Vein endothelial cell (primary cell): ENCODE measurements around the genes PKN2, GTF2B and GBP4.

- CAGE, long polyA plus RNA, result no peak
Measured at GRCh38 chr1:87334535-87335001, 5.9 kb downstream of the LMO4 start.

GRCh38 chr1:87344849-87345750 is 16.4 kb downstream of the LMO4 start:
- CAGE, long polyA plus RNA, result no peak

- CAGE, long polyA plus RNA, result no peak
Measured at GRCh38 chr1:87392657-87393135, 64.0 kb downstream of the LMO4 start.

- CAGE, long polyA plus RNA, result no peak
Measured at GRCh38 chr1:88661205-88661476, 22.9 kb upstream of the PKN2 start.

- CAGE, long polyA plus RNA, result no peak
Measured at GRCh38 chr1:88683926-88684842, at the start of gene PKN2. PKN2 (plus strand) TSS chr1:88684273.

GRCh38 chr1:88891087-88892317 is at the start of gene GTF2B:
GTF2B (minus strand) TSS chr1:88891567.
- CAGE, long polyA plus RNA, result no peak

GRCh38 chr1:89129832-89130399 is 4.0 kb upstream of the GBP2 start:
- CAGE, long polyA plus RNA, result no peak

DNA sequence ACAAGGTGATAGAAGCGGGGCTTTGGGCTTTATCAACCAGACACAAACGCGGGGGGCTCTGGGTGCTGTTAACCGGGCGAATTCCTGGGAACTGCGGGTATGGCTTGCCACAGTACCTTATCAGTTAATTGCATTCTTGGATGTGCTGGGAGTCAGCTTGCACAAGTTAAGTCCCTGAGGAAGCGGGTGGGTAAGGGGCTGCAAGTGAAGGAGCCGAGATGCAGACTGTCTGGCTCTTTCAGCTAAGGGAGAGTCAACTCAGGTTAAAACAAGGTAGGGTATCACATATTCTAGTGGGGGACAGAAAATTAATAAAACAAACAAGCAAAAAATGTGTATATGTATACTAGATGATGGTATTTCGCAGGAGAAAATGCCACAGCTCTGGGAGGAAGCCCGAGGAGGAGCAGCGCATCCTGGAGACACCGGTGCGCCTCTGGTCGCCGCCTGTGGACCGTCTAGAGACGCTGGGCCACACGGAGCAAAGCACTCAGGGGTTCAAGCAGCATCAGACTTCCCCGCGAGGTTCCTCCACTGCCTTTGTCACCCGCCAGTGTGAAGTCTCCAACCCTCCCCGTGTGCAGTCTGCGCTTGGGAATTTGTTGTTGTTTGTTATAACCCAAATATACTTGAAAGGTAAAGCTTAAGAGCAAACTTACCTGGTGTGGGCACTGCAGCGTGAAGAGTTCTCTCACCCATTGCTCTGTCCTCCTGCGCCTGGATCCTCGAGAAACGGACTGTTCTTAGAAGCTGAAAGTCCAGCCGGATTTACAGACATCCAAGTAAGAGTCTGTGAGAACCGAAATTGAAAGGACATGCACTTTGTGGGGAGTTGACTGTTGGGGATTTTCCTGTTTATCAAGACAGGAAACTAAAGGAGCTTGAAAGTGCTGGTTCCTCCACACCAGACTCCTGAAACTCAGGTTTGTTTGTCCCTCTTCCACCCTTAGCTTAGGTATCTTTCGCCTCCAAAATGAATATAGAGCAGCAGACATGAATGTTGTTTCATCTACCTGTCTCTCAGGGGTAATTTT is at the start of gene GBP4:
Gene GBP4, minus strand, starts transcription at position 807 of the 1,034 bp plus-strand sequence.
- CAGE, long polyA plus RNA, result no peak

- CAGE, long polyA plus RNA, result no peak
Measured at GRCh38 chr1:89516036-89516547, 8.5 kb upstream of the LRRC8B start.

DNA sequence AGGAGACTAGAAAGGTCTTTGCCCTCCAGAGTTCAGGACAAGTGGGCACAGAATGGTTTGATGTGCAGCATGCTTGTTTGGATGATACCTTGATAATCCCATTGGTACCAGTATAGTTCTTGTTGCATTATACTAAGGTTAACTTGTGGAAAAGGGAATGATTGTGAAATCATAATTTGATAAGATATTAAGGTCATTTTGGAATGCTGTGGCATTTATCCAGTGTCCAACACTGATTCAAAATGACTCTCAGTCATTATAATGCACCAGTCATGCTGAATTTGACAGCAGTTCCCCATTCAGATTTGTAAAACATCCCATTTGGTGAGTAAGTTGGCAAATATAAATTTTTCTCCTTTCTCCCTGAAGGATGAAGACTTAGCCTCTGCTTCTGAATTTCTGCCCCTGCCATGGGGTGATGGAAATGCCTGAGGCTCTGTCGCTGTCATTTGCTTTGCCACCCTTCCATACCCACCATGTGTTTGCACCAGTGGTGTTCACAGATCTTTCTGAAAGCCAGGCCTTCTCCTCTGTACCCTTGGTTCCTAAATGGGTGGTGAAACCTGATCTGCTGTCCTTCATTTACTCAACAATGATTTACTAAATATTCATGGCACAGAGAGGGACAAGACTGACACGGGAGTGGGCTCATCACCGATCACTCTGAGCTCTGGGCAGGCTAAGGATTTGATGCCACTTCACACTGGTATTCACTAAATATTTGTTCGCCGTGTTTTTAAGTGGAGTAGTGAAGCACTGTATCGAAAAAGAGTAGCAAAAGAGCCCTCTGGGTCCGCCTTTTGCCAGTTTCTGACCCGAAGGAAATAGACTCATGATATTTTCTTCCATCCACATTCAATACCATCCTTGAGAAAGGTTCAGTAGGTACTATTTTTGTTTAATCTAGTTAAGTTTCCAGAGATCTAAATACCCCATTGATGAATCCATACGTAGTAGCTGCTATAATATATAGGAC is 40.8 kb downstream of the LRRC8B start:
- CAGE, long polyA plus RNA, result no peak

GRCh38 chr1:89701986-89702414 is 69.1 kb downstream of the LRRC8C start:
- CAGE, long polyA plus RNA, result no peak

GRCh38 chr1:89739052-89739974 is 81.5 kb upstream of the LRRC8D start:
- CAGE, long polyA plus RNA, result no peak

GRCh38 chr1:89760516-89760962 is 60.3 kb upstream of the LRRC8D start:
- CAGE, long polyA plus RNA, result no peak

GRCh38 chr1:89897950-89898575 is 77.2 kb downstream of the LRRC8D start:
- CAGE, long polyA plus RNA, result no peak

- CAGE, long polyA plus RNA, result no peak
Measured at GRCh38 chr1:90012558-90013359, 17.8 kb downstream of the ZNF326 start.

DNA sequence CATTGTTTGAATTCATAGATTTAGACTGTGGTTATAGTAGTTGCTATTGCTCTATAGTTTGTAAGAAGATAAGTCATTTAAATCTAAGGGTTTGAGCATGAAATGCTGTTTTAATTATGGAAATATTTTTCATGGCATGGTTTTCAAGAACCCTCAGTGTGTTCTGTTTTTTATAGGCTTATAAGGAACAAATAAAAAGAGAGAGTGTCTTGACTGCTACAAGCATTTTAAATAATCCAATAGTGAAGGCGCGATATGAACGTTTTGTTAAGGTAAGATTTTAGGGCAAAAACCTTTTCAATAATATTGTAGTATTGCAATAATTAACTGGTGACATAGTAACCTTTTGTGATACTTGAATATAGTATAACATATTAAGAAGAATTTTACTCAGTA is 27.2 kb downstream of the ZNF326 start:
- CAGE, long polyA plus RNA, result no peak

- CAGE, long polyA plus RNA, result no peak
Measured at GRCh38 chr1:91803738-91804198, 82.2 kb downstream of the TGFBR3 start.

- CAGE, long polyA plus RNA, result no peak
Measured at GRCh38 chr1:91826709-91827676, 59.0 kb downstream of the TGFBR3 start.

GRCh38 chr1:92278213-92279082 is 20.3 kb downstream of the GLMN start:
- CAGE, long polyA plus RNA, result no peak

- CAGE, long polyA plus RNA, result no peak
Measured at GRCh38 chr1:92317644-92318232, 18.9 kb downstream of the RPAP2 start.